ENCODE measurements around a stretch of chrX.

DNA sequence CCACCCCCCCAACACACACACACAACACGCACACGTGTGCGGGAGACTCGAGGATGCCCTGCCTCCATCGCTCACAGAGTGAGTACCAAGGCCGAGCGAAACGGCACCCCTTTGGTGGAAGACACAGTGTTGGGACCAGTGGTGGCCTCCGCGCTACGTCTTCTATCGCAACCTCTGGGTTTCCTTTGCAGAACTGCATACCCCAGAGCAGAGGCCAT is 85.1 kb downstream of the BCOR start:
- PRO-cap = no peak

GRCh38 chrX:40063410-40064138 is 34.2 kb downstream of the BCOR start:
- PRO-cap = no peak

DNA sequence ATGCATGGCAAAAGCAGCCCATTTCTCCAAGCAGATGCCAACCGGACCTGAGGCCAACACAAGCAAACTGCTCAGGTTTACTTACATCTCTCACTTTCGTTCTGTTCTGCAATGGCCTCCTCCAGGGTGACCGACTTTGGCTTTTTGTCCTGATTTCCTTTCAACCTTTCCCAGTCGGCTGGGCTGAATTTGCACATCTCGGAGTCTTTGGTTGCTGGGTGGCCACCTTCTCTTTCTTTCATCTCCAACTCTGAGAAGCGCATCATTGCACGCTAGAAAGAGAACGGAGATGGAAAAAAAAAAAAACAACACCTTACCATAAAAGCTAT is 26.9 kb downstream of the BCOR start:
- PRO-cap = no peak

DNA sequence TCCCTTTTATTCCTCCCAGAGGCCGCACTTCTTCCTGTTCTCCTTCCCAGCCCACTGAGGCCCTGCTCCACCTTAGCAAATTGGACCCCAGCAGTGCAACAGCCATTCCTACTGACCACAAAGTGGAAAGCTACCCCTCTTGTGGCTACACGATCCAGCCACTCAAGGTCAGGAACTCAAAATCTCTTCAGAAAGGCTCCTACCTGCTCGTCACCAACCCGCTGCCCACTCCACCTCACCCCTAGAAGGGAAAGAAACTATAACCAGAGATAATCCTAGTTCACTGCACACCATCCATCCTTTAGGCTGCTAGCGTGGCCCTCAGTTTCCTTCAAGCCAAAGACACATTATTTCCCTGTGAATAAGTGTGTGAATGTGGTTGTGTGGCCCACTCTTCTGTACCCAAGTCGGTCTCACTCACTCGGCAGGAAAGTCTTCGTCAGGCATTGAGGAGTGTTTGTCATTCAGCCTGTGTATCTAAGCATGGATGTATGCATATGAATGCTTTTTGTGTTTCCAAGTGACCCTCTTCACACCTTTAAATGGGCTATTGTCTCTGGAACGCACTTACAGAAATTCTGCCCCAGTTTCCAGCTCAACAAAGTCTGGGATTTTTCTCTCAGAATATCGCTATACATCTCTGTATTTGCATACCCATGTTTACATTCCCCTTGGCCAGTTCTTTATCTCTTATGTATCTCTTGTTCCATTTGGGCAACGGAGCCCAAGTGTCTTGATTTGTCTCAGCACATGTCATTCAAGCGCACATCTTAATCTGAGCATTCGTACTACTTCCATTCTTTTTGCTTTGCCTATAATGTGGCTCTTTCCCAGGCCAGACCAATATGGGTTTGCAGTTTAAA is 5.0 kb downstream of the BCOR start:
- PRO-cap = no peak

GRCh38 chrX:40106940-40107742 is 9.4 kb upstream of the BCOR start:
- PRO-cap = no peak

GRCh38 chrX:40141232-40141521 is 43.4 kb upstream of the BCOR start:
- PRO-cap = no peak

DNA sequence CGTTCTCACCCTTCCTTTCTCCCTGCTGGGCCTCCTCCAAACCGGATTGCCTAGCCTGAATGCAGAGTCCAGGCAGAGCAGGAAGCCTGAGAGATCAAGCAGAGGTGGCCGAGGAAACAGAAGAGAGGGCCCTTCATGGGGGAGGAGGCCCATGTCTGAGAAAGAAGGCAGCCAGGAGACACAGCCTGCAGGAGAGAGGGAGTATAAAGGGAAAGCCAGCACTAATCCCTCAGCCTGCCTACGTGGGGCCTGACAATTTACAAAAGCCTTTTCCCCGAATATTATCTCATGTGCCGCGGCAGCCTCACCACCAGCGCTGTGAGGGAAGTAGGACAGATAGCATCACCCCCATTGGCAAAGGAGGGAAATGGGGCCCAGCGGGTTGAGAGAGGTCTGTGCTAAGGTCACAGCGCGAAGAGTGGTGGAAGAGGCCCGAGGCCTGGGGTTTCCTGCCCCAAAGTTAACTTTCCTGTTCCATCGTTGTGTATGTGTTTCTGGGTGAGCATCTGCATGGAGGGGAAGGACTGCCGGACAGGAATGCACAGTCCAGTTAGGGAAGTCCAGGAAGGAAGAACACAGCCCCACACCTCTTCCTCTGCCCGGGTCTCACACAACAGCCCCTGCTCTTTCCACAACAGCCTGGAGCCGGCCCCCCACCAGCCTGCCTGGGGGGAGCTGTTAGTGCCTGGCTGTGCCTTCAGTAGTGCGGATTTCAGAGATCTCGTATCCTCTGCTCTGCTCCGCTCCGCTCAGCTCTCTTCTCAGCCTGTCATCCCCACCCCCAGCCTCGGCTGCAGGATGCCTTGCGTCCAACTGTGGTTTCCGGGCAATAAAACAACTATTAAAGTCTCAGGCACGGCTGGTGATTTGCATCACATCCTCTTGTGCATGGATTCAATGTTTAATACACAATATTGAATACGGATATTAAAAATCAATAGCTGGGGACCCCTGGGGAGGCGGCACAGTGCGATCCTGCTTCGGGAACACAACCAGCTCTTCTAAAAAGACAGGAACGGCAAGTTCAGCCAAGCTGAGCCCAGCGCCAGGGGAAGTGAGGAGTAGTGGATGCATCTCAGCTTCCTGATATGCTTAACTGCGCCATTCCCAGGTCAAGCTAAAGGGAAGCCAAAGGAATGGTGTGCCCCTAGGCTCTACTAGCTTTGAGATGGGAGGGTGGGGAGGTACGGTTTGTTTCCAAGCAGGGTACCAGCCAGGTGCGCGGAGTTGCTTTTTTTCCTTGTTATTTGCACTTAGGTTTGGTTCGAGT is 51.1 kb upstream of the BCOR start:
- PRO-cap = no peak

- PRO-cap = no peak
Observed at GRCh38 chrX:40153274-40153892, 55.6 kb upstream of the BCOR start.

DNA sequence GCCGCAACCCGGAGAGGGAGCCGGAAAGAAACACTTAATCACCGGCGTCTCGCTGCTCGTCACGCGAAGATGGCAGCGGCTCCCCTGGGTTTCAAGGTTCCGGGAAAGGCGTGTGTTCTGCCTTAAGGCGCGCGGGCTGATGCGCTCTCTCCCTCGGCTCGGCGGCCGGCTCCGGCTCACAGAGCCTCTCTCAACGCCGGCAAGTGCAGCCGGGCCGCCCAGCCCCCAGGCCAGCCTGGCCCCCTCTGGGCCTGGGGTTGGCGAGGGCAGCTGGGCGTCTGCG is 73.9 kb upstream of the BCOR start:
- PRO-cap = no peak

DNA sequence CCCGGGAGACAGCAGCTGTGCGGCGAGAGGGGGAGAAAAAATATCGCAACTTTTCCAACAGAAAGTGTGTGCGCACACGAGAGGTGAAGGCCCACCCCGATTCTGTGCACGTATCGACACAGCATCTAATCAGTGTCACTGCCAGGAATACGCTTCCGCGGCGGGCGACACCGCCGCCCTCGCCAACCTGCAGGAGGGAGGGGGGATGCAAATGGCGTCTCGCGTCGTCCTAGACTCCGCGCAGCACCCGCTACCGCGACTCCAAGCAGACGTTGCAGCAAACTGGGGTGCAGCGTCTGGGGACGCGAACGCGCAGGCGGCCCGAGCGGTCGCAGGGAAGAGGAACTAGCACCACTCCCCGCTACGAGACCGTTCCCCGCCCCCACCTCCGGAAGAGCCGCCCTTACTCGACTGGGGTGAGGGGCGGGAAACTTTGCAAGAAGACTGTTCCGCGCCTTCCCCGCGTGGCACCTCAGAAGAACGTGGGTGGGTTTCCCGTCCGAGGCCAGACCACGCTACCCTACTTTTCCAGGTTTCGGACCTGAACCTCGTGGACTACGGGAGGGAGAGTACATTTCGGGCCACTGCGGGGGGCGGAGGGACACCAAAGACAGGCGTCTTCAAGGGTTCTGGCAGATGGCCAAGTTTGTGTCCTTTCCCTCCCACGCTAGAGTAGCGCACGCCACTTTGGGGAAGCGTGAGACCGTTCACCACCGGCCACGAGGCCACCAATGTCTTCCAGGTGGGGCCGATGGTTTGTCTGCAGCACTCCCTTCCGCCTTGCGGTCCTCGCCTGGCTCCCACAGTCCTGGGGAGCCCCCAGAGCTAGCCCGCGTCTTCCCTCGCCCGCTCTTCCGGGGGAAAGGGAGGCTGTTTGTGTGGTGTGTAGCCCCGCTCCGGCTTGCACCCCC is 77.9 kb upstream of the BCOR start:
- PRO-cap = bidirectional peak, plus-strand start at position 414 of the sequence, minus-strand start at position 104 of the sequence; unidirectional peak, plus-strand start at position 685 of the sequence; unidirectional peak, minus-strand start at position 856 of the sequence

DNA sequence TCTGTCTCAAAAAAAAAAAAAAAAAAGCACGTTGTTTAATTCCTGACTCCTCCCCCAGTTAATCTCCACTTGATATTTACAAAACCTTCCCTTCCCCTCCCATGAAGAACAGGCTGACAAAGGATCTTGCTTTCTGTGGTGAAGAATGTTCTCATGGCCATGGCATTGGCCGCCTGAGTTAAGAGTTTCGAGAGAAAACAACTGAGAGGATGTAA is 168.2 kb upstream of the BCOR start:
- PRO-cap = no peak

GRCh38 chrX:40468273-40468650 is 112.5 kb upstream of the ATP6AP2 start:
- PRO-cap = no peak

GRCh38 chrX:40484753-40485053 is 96.1 kb upstream of the ATP6AP2 start:
- PRO-cap = no peak

GRCh38 chrX:40513063-40513663 is 67.6 kb upstream of the ATP6AP2 start:
- PRO-cap = no peak

DNA sequence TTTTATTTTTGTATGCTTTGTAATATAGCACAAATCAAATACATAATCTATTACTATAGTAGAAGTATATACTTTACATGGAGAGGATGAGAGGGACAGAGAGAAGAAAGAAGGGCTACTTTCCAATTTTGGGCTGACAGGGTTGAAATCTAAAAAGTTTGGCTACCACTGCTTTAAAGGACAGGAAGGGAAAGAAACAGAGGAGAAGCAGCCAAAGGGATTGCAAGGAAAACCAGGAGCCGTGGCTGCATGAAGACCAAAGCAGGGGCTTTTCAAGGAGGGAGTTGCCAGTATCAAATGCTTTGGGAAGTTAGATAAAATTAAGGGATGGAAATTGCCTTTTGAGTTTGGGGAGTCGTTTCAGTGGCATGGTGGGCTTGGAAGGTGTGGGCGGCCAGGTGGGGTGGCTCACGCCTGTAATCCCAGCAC is 4.4 kb downstream of the ATP6AP2 start:
- PRO-cap = no peak

- PRO-cap = no peak
Observed at GRCh38 chrX:40834196-40835484, 99.3 kb upstream of the MED14 start.

GRCh38 chrX:41159025-41159534 is 73.8 kb downstream of the USP9X start:
- PRO-cap = no peak

GRCh38 chrX:41346112-41346483 is 12.1 kb downstream of the DDX3X start:
- PRO-cap = no peak

DNA sequence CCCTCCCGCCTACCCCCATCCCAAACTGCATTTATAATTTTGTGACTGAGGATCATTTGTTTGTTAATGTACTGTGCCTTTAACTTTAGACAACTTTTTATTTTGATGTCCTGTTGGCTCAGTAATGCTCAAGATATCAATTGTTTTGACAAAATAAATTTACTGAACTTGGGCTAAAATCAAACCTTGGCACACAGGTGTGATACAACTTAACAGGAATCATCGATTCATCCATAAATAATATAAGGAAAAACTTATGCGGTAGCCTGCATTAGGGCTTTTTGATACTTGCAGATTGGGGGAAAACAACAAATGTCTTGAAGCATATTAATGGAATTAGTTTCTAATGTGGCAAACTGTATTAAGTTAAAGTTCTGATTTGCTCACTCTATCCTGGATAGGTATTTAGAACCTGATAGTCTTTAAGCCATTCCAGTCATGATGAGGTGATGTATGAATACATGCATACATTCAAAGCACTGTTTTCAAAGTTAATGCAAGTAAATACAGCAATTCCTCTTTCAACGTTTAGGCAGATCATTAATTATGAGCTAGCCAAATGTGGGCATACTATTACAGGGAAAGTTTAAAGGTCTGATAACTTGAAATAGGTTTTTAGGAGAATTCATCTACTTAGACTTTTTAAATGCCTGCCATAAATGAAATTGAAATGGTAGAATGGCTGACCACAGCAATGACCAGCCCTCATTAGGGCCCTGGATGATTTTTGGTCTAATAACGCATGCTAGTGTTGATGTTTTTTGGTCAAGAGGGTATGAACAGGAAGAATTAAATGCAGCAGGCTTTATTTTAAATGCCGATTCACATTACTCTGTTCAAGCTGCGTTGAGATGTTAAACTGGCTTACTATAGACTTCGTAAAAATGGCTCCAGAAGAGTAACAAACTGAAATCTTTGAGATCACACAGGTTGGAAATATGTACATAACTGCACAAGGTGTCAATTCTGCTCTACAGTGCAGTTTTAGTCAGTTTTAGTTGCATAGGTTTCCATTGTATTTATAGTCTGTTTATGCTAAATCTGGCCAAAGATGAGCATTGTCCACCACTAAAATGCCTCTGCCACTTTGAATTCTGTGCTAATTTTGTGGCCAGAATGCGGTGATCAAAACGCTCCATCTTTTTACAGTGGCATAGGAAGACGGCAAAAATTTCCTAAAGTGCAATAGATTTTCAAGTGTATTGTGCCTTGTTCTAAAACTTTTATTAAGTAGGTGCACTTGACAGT is 14.4 kb downstream of the DDX3X start:
- PRO-cap = no peak

GRCh38 chrX:41443167-41443541 is 4.0 kb upstream of the NYX start:
- PRO-cap = no peak

All from paraaortic lymph node (tissue), 1 donor.